HL-60 (cell line): ENCODE measurements around a stretch of chr1.

DNA sequence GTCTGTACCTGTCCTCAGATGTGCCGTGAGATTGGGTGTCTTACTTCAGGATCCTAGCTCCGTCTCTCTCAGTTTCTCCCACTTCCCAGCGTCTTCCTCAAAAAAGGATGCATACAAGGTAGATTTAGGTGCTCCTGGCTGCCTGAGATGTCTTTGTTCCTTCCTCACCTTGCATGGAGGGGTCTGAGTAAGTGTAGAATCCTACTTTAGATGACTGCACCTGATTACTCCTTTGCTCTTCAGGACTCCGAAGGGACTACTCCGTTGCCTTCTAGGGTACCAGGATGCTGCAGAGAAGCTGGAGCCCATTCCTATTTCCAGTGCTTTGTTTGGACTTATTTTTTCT lies 89.9 kb downstream of the RGS7 start:
- RRBS, result no CpG with 5 or more reads among the region's 5 CpGs

GRCh38 chr1:241629643-241630843 lies 10.1 kb downstream of the CHML start:
- RRBS, result no CpG with 5 or more reads among the region's 1 CpG

- RRBS, result no CpG with 5 or more reads among the region's 22 CpGs
Observed at GRCh38 chr1:241640503-241640795, 280 bp upstream of the CHML start.

- RRBS, result no CpG with 5 or more reads among the region's 5 CpGs
Observed at GRCh38 chr1:243253949-243254248, 1.2 kb downstream of the CEP170 start.

DNA sequence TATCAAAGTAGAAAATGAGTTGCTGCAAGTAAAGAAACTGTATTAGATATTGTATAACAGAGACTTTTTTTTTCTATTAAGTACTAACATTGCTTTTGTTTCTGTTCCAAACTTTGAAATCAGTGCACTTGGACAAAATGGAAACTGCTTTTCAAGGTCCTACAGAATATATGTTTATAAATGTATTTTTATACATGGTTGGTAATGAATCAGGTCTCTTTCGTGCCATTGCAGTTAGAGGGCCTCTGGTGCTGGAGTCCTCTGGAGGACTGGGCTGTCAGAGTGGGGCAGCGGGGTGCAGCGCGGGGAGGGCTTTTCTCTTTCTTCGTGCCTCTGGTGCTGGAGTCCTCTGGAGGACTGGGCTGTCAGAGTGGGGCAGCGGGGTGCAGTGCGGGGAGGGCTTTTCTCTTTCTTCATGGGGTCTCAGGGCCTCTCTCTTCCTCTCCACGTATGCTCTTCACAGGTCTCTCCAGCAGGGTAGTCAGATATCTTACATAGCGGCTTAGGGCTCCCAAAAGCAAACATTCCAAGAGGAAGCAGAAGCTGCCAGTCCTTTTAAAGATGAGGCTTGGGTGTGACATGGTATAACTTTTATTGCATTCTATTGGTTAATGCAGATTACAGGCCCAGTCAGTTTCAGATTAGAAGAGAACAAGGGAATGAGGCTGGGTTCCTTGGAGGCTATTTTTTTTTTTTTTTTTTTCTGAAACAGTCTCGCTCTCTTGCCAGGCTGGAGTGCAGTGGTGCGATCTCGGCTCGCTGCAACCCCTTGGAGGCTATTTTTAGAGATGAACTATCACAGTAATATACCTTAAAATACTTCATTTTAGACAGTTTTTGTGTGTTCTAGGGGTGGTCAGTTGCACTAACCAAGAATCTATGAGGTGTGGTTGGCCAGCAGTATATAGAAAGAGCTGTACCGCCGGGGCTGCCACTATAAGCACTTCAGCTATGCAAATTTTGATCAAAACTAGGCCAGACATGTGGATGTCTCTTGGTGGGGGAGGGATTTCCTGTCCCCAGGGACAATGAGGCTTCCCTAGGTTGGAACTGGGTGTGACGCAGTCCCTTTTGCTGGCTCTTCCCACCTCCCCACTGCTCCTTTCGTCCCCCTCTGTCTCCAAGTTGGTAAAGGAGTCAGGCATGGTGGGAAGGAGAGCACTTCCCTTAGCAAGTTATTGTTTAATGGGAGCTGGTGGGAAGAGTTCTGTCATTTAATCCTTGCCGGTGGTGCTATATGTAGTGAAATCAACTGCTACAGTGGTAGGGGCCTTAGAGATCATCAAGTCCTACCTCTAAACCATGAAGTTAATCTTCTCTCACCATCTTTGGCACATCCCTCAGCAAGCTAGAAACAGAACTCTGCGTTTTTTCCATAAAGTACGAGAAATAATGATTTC lies 13.3 kb downstream of the SDCCAG8 start:
- RRBS, result no CpG with 5 or more reads among the region's 20 CpGs

GRCh38 chr1:243505956-243506669 lies 250.3 kb downstream of the SDCCAG8 start:
- RRBS, result no CpG with 5 or more reads among the region's 10 CpGs

- RRBS, result 3% methylated on average over 7 of the region's 60 CpGs
Observed at GRCh38 chr1:244047640-244048302, 3.3 kb upstream of the ZBTB18 start.

- RRBS, result no CpG with 5 or more reads among the region's 27 CpGs
Observed at GRCh38 chr1:244054208-244055014, 3.3 kb downstream of the ZBTB18 start.

DNA sequence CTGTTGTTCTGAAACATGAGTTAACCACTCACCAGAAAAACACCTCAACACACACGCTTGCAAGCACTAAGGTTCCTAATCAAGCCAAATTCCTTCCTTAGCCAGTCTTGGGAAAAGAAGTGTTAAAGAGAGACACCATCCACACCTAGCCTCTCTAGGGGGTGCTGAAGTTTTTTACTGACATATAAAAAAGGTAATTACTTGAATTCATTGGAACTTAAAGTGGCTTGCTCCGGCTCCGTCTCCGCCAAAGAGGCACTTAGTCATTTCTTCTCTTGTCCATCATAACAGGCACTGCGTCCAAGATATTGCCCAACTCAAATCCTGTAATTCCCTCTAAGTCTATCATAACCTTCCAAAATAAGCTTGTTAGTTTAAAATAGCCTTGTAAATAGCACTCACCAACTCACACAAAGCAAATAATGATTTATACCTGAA lies 141.0 kb upstream of the C1orf100 start:
- RRBS, result no CpG with 5 or more reads among the region's 5 CpGs

DNA sequence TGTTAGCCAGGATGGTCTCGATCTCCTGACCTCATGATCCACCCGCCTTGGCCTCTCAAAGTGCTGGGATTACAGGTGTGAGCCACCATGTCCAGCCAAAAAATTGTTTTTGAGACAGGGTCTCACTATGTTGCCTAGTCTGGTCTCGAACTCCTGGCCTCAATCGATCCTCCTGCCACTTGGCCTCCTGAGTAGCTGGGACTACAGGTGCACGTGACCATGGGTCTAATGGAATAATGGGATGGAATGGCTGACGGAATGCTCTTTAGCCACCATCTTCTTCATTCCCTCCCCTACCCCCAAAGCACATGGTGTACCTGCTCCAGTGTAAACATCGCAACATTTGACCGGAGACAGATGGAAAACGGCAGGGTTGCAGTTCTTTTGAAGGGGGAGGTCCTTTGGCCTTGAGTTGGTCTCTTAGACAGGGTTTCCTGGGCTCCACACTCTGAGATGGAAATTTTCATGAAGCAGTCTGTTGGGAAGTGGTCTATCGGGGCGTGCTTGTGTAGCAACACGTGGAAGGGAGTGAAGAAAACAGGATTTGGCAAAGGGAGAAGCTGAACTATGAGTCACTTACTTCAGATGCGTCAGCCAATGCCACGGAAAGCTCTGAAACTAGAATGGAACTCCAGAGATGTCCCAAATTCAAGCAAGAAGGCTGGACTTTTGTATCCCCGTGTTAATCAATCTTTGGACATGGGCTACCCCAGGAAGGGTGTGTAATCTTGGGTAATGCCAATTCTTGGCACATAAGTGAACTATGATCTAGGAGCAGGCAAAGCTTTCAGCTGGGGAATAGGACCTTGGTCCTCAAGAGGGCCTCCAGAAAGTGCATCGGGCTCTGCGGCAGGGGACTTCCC lies 3.6 kb upstream of the C1orf100 start:
- RRBS, result no CpG with 5 or more reads among the region's 17 CpGs

DNA sequence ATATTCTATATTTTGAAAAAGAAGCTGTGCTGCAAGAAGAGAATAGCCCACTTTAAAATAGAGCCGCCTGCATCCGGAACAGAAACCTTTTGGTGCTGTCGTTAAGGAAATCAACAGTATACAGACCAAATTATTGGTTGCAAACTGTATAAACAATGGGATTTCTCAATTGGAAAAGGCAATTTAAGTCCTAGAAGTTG lies 25.7 kb downstream of the DESI2 start:
- RRBS, result no CpG with 5 or more reads among the region's 3 CpGs

DNA sequence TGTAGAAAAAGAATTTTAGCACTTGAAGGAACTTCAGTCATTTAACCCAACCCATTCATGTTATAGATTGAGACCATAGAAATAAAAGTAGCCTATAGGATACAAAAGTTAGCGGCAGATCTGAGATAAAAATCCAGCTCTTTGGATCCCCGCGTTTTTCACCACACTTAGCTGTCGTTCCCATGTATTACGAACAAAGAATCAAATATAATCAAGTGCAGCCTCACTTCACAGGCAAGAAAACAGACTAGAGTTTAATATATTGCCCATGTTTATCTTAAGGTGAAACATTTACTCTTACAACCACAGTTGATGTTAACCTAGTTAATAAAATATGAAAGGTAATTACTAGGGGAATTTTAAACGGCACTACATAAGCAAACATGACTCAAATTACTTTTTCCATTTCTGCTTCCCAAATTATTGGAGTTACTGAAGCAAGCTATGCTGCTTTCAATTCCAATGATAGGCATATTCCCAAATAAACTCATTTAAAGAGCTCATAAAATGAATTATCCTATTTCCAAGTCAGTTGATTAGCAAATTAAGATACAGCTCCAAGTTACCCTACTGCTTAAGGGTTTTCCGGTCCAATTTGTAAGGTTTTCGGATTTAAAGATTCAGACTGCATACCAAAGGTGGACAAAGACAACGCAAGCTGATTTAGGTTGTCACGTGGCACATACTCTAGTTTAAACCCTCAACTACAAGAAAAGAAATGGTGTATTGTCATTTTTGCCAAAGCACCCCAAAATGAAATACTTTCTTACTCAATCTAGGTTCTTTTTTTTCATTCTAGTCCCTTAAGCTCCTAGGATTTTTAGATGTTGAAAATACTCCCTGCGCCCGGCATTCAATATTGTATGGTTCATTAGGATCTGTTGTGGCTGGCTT lies 5.9 kb downstream of the COX20 start:
- RRBS, result no CpG with 5 or more reads among the region's 12 CpGs

DNA sequence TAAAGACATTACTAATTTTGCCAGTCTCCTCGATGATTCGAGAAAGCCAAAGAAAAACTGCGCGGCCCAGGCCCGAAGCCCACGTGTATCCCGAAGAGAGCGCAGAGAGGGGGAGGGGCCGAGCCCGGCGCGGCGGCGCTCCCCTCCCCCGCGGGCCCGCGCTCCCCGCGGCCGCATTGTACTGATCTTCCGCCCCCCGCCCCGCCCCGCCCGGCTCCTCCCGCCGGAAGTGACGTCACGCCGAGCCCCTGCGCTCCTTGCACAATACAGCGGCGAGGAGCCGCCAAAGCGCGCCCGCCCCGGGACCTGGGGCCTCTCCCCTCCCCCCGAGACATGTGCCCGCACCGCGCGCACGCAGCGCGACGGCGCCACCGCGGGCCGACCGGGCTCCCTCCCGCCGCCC lies 1.4 kb downstream of the HNRNPU start:
- RRBS, result 2% methylated on average over 39 of the region's 55 CpGs

DNA sequence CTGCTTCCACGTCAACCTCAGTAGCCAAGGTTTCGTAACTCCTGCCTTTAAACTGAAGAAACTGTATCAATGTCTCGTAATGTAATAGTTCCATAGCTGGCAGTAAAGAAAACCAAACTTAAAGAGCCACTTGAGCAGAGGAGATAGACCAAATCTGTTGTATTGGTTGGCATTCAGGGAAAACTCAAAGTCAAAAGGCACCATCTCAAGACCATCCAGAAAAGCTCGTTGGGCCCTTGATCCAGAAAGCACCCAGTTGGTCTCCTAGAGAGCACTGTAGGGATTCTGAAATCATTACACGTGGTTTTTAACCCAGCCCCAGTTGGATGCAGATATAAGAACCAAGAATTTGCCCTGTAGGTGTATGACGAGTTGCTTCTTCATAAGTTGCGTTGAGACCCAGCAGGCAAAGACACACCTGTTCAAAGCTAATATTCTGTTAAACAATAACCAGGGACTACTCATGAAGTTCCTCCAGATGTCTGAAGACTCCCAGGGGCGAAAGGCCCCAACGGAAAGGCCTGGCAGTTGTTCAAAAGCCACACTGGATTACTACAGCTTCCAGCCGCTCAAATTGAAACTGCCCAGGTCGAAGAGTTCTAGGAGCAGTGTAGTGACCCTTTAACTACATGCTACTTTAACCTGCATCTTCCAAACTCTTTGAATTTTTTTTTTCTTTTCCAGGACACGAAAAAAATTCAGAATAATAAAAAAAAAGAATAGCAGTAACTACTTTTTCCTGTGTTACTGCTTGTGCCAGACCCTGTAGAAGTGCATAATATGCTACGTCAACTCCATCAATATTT lies 16.6 kb upstream of the EFCAB2 start:
- RRBS, result no CpG with 5 or more reads among the region's 13 CpGs

- RRBS, result no CpG with 5 or more reads among the region's 7 CpGs
Observed at GRCh38 chr1:245097424-245098151, 57.2 kb upstream of the KIF26B start.

- RRBS, result no CpG with 5 or more reads among the region's 15 CpGs
Observed at GRCh38 chr1:245894044-245894907, 612.8 kb downstream of the SMYD3 start.

- RRBS, result no CpG with 5 or more reads among the region's 4 CpGs
Observed at GRCh38 chr1:245984315-245984958, 522.6 kb downstream of the SMYD3 start.

DNA sequence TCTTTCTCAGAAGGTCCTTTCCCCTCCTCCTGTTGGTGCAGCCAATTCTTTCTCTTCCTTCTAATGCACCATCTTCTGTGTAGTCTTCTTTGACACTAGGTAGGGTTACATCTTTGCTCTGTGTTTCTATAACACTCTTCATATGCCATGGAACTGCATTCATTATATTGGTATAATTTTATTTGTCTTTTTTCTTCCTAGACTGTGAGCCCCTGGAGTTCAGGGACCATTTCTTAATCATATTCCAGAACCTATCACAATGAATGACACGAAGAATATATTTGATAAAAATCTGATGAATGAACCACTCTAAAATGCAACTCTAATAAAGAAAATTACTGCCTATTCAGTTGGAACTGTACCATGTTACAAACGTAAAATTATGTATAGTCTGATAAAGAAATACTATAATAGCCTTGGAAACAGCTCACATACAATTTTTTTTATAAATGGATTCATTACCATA lies 398.2 kb downstream of the SMYD3 start:
- RRBS, result no CpG with 5 or more reads among the region's 2 CpGs

DNA sequence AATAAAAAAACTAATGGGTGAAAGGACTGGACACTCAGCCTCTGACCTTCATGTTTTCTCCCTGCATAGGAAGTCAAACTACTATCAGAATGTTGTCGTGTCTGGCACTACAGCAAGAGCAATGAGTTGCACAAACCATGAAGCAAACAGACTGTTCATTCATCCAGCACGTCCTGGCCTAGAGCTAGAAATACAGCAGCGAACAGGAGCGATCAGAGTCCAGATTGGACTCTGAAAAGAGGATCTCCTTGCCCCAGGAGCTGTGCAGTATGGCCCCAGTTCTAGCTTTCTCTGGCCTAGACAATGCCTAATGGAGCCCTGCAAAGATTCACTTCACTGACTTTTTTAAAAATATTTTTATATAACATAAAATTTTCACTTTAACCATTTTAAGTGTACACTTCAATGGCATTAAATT lies 319.0 kb downstream of the SMYD3 start:
- RRBS, result no CpG with 5 or more reads among the region's 4 CpGs

DNA sequence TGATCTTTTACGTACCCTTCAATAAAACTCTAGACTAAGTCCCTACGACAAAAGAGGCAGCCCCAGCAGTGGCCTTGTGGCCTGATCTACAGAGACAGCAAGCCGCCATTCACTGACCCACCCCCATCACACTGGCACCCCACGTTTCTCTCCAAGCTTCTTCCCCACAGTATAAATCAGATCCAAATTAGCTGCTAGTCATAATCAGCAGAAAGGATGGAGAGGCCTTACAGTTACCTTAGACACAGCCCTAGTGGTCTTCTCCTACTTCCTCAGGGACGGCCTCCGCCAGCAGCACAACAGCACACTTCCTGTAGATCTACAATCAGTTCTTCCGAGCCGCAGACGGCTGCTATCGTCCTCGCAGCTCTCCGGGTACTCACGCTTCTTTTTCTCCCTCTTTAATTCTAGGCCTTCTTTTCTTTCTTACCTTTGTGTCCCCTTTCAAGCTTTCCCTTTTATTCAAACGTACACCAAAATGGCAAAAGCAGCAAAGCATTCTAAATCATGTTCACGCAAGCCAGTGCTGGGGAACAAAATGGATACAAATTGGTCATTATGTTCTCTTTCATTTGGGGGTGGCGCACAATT lies 313.5 kb downstream of the SMYD3 start:
- RRBS, result no CpG with 5 or more reads among the region's 16 CpGs